Measurements from ENCODE around the genes PTRH1 and AK1.

GRCh38 chr9:126298288-126298926 is 28.2 kb upstream of the MVB12B start:
- RRBS, result 79% methylated on average over 5 of the region's 23 CpGs

- RRBS, result no CpG with 5 or more reads among the region's 13 CpGs
Measured at GRCh38 chr9:126327503-126328299, 1.1 kb downstream of the MVB12B start.

- RRBS, result no CpG with 5 or more reads among the region's 2 CpGs
Measured at GRCh38 chr9:126389957-126390295, 63.3 kb downstream of the MVB12B start.

- RRBS, result no CpG with 5 or more reads among the region's 9 CpGs
Measured at GRCh38 chr9:126396832-126397541, 70.4 kb downstream of the MVB12B start.

- RRBS, result 30% methylated on average over 18 of the region's 62 CpGs
Measured at GRCh38 chr9:126615276-126615830, 1.6 kb downstream of the LMX1B start.

DNA sequence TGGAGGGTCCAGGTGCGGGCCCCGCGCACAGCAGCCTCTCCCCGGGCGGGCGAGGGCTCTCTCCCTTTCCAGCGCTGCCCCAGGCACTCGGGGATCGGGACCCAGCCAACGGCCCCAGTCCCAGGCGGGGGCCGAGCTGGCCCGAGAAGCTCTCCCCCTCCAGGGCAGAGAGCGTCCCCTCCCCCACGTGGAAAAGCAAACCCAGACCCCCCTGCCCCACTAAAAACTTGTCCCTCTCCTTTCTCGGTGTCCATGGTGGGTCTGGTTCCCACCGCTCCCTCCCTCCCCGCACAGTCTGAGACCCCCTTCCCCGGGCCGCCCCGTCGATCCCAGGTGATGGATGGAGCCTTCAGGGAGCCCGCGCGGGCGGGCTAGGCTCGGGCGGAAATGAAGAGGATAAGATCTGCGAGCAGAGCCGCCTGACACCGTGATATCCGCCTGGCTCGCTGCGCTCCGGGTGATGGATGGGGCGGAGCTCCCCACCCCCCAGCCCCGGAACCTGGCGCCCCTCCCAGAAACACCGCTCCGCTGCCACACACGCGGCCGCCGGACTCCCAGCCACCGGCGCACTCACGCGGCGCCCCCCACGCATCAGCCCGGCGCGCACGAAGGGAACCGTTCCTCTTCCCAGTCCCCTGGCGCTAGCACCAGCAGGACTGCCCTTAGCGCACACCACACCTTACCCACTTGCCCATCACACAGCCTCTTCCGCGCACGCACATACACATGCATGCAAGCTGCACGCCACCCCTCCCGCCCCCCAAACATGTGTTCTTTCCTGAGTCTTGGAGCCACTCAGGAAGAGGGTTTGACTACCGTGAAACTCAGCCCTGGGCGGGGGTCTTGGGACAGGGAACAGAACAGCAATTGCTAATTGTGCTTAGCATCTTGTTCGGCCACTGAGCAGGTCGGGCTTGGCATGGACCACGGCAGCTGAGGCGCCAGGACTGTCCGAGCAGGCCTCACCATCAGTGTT is 81.6 kb upstream of the ZBTB43 start:
- RRBS, result 4% methylated on average over 19 of the region's 69 CpGs

GRCh38 chr9:126862325-126862915 is 2.0 kb downstream of the ZBTB34 start:
- RRBS, result no CpG with 5 or more reads among the region's 7 CpGs

GRCh38 chr9:127122867-127123328 is 463 bp upstream of the ANGPTL2 start:
- RRBS, result no CpG with 5 or more reads among the region's 23 CpGs

DNA sequence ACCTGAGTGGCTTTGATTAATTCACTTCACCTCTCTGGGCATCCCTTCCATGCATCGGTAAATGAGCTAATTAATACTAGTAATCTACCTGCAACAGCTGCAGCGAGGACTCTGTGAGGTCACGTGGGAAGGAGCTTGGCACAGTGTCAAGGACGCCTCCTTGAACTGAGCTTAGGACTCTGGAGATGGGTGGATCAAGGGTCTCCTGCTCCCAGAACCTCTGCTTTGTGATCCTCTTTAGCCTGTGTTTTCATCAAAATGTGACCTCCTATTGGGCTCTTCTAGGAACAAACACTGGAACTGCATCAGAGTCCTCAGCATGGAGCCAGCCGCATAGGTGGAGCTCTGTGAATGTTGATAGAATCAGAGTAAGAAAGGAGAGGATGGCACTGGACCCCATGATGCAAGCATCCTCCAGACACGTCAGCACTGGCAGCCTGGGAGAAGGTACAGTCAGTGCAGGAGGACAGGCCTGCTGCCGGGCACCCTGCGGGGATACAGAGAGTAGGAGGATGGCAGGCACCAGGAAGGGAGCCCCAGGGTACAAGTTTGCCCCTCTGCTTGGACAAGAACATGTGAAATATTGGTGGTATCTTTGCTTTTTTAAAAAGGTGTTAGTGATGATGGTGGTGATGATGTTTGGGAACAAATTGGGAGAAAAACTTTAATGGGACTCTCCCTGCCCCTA is 1.0 kb upstream of the ANGPTL2 start:
- RRBS, result no CpG with 5 or more reads among the region's 8 CpGs

- RRBS, result no CpG with 5 or more reads among the region's 11 CpGs
Measured at GRCh38 chr9:127154629-127155183, 32.3 kb upstream of the ANGPTL2 start.

- RRBS, result no CpG with 5 or more reads among the region's 4 CpGs
Measured at GRCh38 chr9:127363003-127363634, 33.9 kb upstream of the SLC2A8 start.

DNA sequence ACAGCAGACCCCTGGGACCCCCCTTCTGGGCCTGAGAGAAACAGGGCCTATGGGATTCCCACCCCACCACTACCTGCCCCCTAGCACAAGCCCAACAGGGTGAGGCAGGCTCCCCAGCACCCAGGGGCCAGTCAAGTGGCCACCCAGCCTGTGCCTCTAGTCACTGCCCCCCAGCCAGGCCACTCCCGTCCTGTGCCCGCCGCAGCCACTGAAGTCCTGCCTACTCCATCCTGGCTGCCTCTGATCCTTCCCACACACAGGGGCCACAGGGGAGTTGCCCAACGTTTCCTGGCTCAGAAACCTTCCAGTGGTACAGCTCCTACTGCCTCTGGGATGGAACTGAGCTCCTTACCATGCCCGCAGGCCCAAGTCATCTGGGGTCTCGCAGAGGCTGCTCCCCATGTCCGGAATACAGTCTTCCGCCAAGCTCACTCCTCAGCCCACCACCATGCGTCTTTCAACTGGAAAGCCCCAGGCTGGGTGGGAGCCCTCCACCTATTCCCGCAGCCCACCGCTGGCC is 27.0 kb downstream of the NIBAN2 start:
- RRBS, result no CpG with 5 or more reads among the region's 11 CpGs

DNA sequence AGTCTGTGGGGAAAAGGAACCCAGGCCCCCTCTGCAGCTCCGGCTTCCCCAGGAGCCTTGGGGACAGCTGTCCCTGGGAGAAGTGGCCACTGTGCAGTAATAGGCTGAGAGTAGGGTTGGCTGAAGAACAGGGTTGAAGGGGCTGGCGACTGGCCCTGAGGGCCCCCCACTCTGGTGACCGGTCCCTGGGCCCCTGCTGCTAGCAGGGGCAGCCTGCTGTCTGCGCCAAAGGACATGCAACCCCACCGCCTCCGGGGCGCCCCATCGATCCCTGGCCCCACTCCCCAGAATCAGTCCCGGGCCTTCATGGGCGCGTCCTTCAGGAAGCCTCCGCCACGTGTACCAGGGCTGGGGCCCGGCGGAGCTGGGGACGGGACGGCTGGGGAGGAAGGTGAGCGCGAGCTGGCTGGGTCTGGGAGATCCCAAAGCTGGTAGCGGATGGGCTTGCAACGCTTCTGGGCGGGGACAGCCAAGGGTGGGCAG is 816 bp downstream of the NIBAN2 start:
- RRBS, result 2% methylated on average over 12 of the region's 22 CpGs

DNA sequence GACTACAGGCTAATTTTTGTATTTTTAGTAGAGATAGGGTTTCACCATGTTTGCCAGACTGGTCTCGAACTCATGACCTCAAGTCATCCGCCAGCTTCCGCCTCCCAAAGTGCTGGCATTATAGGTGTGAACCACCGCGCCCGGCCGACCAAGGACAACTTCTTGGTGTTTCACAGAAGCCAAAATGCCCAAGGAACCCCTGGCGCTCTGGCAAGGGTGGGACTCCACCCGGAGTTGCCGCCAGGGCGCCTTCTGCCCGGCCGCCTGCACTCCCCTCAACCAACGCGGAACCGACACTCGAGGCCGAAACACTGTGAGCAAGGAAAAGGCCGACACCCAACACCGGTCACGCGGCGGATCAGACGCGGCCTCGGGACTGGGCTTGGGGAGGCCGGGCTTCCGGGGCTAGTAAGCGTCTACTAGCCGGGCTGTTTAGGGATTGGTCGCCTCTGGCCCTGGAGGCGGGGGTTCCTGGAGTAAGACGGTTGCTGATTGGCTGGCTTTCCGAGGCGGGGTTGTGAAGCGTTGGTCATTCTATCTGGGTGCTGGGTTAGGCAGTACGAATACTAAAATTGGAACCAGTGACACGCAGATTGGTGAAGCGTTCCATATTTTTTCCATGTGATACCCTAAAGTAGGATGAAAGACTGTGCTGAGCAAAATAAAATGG is 7.6 kb upstream of the CFAP157 start:
- RRBS, result 6% methylated on average over 18 of the region's 39 CpGs

- RRBS, result 2% methylated on average over 20 of the region's 71 CpGs
Measured at GRCh38 chr9:127715339-127716390, at the start of gene PTRH1. Gene PTRH1, minus strand, starts transcription at chr9:127715663.

DNA sequence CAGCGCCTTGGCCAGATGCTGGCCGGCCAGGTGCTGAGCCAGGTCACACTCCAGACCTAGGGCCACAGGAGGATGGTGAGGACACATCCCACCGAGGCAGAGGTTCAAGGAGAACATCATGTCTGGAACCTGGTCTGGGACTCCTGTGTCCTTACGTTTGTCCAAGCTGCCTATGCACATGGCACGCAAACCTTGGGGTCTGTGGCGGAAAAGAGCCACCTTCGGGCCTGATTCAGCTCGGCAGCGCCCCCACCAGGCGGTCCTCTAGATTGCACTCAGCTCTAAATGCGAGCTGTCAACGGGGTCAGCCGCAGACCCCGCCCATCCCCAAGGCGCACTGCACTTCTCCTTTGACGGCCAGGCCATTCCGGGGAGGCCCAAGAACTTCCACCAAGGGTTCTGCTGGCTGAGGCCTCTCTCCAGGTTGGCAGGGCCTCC is 566 bp downstream of the TOR2A start:
- RRBS, result no CpG with 5 or more reads among the region's 17 CpGs

DNA sequence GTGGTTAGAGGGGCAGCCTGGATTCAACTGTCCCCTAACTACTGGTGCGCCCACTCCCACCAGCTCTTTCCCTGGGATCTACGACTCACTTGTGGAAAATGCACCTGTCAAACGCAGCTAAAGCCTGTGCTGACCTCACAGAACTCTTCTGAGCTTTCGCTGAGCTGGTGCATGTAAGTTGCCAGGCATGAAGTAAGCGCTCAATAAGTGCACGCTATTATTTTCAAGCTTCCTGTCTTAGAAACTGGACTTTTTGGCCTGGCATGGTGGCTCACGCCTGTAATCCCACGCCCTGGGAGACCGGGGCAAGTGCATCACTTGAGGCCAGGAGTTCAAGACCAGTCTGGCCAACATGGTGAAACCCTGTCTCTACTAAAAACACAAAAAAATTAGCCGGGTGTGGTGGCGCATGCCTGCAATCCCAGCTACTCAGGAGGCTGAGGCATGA is 20.7 kb upstream of the TOR2A start:
- RRBS, result no CpG with 5 or more reads among the region's 11 CpGs

GRCh38 chr9:127765625-127766213 is 12.7 kb downstream of the SH2D3C start:
- RRBS, result no CpG with 5 or more reads among the region's 2 CpGs

DNA sequence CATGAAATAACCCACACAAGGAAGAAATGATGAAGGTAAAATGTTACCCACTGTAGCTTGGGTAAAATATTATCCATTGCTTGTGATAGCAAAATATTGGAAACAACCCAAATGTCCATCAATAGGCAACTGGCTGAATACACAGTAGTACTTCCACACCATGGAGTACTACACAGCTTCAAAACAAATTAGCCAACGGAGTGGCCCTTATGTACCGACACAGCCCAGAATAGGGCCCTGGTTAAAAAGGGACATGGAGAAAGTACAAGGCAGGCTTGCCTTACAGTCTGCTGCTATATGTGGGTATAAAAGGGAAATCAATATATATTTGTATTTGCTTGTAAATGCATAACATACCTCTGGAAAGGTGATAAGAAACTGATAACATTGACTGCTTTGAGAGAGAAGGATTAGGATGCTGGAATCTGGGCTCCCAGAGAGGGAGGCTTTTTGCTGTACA is 4.2 kb upstream of the FPGS start:
- RRBS, result no CpG with 5 or more reads among the region's 2 CpGs

GRCh38 chr9:127877555-127878021 is at the start of gene AK1:
Gene AK1, minus strand, starts transcription at chr9:127877675.
- RRBS, result under 1% methylated on average over 23 of the region's 45 CpGs